SP-49 (cell line): ENCODE results near the genes ETFDH, RAPGEF2, TMA16, TMEM192 and GK3.

- PRO-cap = no peak
Measured at GRCh38 chr4:158671757-158672529, at the start of gene ETFDH. Gene ETFDH, plus strand, starts transcription at chr4:158672296.

GRCh38 chr4:158686223-158686818 is 14.2 kb downstream of the ETFDH start:
- PRO-cap = no peak

- PRO-cap = no peak
Measured at GRCh38 chr4:158845127-158845433, 76.3 kb downstream of the FNIP2 start.

DNA sequence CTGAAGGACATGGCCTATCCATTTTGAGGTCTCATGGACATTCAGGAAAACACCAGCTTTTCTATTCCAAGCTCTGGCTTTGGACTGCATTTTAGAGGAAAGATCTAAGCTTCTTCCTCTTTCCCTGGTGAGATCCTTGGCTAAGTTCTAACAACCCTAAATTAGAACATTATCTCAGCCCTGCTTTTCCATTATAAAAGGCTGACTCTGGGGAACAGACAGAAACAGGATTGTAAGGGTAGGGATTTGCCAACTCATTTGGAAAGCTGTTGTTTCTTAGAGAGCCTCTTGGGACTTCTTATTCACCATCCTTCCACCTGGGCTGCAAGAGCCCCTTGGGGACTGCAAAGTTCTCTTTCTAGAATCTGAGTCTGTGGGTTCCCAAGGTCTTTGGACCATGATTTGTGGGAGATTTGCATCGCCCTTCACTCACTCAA is 119.3 kb downstream of the C4orf45 start:
- PRO-cap = no peak

GRCh38 chr4:158945667-158946258 is 89.3 kb downstream of the C4orf45 start:
- PRO-cap = no peak

DNA sequence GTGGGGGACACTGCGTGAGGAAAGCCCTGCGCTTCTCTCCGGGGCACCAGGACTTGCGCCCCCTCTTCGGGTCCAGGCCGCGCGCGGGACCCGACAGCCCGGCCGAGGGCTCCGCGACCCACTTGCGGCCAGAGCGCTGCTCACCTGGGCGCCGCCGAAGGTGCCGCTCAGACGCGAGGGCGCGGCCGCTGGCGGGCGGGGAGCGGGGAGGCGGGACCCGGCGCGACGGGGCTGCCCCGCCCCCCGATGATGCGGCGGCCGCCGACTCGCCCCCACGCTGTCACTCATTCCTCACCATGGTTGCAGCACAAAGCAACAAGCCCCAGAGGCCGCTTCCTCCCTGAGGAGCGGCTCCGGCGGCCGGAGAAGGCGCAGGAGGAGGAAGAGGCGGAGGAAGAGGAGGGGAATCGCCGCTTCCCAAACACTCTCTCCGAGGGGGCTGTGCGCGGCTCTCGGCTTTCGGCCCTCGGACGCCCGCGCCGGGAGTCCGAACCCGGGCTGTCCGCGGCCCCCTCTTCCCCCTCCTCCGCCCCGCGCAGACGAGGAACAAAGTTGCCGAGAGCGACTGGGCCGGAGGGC is at the start of gene RAPGEF2:
Gene RAPGEF2, plus strand, starts transcription at position 343 of the 579 bp plus-strand sequence.
- PRO-cap = unidirectional peak, plus-strand start at position 343 of the sequence

GRCh38 chr4:159105464-159106304 is 2.8 kb downstream of the RAPGEF2 start:
- PRO-cap = no peak

GRCh38 chr4:159248662-159249287 is 145.9 kb downstream of the RAPGEF2 start:
- PRO-cap = no peak

DNA sequence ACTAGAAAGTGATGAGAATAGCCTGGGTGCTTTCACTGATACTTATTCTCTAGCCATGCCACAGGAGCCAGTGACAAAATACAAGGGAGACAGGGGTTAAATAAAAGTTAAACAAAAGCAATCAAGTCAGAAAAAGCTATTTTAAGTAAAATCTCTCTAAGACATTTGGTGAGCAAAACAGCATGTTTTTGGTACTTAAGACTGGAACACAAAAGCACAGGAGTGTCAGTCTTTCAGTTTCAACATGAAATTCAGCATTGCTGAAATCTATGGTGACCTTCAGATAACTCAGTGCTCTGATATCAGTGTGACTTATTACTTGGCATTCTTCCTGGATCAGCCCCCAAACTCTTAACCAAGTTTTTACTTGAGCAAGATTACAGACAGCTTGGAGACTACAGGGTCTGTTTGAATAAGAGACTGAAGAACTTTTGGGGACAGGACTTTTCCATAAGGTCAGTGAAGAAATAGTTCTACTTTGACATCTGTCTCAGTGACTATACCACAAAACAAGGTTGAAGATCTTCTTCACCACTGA is 437.1 kb downstream of the RAPGEF2 start:
- PRO-cap = no peak

DNA sequence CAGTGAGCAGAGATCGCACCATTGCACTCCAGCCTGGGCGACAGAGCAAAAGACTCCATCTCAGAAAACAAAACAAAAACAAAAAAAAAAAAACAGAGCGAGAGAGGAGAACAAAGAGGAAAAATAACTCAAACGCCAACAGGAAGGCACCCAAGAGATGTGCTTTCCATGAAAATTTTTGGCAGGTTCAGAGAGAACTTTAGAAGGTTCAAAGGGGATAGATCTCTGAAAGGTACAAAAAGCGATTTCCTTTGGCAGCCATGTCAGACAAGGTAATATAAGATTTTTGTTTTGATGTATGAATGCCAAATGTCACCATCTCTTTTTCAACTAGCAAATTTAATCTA is 11.9 kb downstream of the NAF1 start:
- PRO-cap = no peak

GRCh38 chr4:163331739-163332387 is 533 bp downstream of the NPY1R start:
- PRO-cap = no peak

GRCh38 chr4:163494343-163495510 is at the start of gene TMA16:
Gene TMA16, plus strand, starts transcription at chr4:163494690.
- PRO-cap = bidirectional peak, plus-strand start at chr4:163494748, minus-strand start at chr4:163494563; bidirectional peak, plus-strand start at chr4:163495132, minus-strand start at chr4:163495055; unidirectional peak, minus-strand start at chr4:163495240

GRCh38 chr4:163600684-163601004 is 106.2 kb downstream of the TMA16 start:
- PRO-cap = no peak

DNA sequence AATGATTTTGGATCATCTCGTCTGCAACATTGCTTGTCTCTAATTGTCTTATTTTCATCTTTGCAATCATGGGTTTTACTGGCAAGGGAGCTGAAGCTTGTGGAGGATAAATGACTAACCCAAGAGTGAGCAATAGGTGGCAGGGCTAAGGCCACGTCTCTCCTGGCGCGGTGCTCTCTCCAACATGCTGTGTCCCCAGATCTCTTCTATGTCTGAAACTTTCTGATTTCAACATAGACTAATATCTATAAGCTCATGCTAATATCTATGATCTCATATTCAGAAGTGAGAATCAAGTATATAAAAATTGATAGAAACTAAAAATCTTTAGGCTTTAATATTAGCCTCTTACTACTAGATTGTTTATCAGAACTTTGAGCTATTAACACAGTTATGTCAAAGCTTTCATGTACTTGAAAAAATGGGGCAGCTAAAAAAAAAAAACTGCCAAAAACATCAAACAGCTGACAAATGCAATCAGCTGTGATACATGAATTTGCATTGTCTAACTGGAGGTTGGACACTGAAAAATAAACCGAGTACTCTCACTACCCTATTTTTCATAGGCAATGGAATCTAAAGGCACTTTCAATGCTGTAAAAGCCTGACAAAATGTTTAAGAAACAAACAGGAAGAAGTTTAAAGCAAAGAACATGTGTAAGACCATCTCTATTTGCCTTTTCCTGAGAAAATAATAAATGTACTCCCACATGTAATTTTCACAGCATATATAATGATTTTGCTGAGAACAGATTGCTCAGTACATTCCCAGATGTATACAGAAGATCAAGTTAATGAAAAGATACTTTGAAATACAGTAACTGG is 169.2 kb downstream of the TMA16 start:
- PRO-cap = no peak

DNA sequence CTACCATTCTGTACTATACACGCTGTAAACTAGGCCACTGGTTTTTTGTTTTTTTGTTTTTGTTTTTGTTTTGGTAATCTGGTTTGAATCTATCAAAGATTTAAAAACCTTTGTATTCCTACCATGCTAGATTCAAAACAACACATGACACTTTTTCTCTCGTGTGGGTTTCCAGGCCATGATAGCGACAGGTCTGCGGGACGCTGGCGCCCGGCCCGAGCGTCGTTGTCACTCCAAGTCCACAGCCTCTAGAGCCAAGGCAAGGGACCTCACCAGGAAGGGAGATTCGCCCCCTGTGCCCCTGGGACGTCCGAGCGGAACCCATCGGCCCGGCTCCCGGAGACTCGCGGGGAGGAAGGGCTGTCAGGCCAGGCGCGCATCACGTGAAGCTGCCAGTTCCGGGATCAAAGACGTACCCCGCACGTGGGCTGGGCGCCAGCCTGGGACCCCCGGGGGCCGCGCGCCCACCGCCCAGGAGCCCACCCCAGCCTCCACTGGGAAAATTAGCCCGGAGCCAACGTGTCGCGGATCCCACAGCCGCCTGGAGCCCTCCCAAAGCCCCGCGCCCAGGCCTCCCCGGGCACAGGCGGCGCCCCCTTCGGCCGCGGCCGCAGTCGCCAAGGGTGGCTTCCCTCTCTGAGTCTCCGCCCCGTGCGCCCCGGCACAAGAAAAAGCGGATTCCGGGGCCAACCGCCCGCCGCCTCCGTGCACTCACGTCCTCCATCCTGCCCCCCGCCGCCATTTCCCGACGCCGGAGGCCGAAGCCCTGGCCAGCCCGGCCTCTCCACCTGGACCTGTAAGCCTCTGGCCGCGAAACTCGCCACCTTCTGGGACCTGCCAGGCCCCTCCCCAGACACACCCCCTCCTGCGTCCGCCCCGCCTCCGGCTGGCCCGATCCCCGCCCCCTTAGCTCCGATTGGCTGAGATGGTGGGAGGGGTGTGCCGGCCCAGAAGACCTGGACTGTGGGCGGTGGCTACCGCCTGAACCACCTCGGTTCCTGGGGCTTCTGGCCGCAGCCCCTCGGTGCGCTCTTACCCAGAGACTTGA is at the start of gene TMEM192:
Gene TMEM192, minus strand, starts transcription at position 829 of the 1,048 bp plus-strand sequence.
- PRO-cap = unidirectional peak, plus-strand start at position 386 of the sequence; bidirectional peak, plus-strand start at position 950 of the sequence, minus-strand start at position 798 of the sequence

- PRO-cap = no peak
Measured at GRCh38 chr4:165206910-165207199, 506 bp upstream of the KLHL2 start.

GRCh38 chr4:165222325-165223501 is 15.4 kb downstream of the KLHL2 start:
- PRO-cap = no peak

DNA sequence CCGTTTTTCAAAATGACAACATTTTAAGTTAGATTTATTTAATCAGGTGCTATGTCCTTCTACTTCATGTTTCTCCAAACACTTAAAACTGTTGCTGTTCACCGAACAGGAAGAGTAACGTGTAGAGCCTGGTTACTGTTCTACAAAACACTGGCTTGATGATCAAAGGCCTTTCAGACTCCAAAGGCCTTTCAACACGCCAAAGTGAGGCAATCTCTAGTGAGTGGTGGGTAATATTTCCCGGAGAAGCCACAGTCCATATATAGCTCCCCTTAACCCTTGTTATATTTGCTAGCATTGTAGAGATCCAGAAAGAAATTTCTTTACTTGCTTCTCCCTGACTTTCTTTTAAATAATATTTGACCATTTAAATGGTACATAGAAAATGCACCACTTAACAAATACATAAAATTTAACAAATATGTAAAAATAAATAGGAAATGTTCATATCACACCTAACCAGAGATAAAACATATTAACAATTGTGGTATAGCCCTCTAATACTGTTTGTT is 23.1 kb downstream of the GK3 start:
- PRO-cap = no peak

DNA sequence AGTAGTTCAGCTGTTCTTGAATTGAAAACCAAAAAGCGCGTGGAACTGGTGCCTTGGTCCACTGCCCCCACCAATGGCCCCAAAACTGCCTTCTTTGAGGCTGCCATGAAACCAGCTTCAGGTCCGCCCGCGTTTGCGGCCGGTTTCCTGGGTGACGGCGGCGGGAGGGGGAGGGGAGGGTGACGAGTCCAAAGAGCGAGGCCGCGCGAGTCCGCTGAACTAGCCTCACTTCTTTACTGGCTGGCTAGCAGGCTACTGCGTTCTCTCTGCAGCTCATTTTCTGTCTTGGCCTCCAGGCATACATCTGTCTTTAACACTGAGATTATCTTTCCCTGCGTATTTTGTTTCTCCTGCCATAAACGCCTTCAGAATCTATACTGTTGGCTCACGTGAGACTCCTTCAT is at the start of gene GK3:
Gene GK3, minus strand, starts transcription at position 166 of the 404 bp plus-strand sequence.
- PRO-cap = no peak

DNA sequence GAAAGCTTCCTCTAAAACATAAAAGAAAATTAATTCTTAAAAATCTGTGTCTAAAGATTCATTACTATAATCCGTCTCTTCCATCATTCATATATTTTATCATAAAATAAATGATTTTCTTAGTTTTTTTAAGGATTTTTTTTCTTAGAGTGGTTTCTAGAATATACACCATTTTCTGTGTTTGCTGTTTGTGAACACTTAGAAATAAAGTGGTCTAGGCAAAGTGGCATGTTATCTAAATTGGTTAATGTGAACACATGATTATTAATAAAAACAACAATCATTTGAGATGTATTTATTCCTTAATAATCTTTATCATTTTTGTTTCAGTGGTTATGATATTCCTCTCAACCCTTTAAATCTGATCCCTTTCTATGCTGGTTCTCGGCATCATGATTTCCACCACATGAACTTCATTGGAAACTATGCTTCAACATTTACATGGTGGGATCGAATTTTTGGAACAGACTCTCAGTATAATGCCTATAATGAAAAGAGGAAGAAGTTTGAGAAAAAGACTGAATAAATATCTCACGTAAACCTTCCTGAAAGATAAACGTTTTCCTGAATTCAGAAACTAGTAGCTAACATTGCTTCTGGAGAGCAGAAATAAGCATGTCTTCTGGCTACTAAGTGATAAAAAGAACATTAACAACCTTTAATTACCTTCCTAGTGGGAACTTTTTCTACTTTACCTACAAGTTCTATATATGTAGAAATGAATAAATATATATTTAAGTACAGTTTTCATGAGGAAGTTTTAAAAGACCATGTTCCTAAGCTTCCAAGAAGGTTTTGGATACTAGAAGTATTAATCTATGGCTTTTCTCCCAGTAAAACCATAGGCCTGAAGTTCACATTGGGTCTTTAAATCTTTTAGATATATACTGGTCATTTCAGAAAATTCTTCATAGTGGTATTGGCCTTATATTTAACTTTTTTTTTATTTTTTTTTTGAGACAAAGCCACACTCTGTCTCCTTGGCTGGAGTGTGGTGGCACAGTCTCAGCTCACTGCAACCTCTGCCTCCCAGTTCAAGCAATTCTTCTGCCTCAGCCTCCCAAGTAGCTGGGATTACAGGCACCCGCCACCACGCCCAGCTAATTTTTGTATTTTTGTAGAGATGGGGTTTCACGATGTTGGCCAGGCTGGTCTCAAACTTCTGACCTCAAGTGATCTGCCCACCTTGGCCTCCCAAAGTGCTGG is 14.4 kb downstream of the MSMO1 start:
- PRO-cap = no peak